HGPS cell (cell line): ENCODE data around the genes SECISBP2L and AP4E1.

DNA sequence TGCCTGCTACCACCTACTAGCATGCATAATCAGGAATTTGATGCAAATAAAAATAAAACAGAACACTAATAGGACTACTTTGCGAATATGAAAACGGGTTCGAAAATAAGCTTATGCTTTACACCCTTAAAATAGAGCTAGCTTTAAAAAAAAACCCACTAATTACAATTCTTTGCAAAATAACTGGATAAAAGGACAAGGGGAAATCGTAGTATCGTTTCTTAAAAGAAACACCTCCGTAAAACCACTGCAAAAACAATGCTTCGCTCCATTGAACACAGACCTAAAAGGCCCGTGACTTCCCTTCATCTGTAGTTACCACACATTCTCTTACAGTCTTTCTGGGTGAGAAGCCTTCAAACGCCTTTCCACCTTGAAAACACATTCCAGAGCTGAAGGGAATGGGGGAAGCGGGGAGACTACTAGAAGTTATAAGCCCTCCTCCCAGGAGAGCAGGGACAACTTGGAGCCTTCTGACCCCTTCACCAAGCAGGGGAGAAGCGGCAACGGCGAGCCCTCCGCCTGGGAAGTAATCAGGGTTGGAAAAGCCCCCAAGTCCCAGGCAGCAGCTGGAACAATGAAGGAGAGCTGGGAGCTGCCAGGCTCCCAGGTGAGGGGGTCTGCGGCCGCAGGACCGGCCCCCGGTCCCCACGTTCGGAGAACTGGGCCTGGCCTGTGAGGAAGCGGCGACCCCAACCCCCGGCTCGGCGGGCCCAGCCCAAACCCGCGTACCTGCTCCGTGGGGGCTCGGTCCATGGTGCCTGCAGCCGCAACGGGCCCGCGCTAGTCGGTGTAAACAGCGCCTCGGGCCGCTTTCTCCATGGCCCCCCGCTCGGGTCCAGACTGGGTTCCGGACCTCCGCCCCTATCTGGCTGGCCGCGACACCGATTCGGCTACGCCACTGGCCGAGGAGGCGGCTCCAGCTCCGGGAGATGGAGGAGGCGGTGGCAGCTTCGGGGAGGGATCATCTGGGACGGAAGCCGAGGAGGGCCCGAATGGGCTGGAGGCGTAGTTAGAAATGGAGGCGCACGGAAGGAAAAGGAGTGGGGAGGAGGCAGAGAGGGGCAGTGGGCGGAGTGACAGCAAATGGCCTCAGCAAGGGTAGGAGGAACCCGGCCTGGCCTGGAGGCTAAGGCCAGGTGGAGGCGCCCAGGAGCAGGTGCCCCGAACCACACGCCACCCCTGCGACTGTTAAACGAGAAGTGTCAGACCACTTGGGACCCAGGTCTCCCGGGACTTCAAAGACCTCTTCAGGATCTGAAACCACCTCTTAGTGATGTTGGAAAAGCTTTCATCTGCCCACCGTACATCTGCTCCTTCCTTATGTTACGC, at the start of gene SECISBP2L:
SECISBP2L (minus strand) TSS at position 903 of the 1,332 bp plus-strand sequence.
- RRBS, result 2% methylated on average over 15 of the region's 67 CpGs

DNA sequence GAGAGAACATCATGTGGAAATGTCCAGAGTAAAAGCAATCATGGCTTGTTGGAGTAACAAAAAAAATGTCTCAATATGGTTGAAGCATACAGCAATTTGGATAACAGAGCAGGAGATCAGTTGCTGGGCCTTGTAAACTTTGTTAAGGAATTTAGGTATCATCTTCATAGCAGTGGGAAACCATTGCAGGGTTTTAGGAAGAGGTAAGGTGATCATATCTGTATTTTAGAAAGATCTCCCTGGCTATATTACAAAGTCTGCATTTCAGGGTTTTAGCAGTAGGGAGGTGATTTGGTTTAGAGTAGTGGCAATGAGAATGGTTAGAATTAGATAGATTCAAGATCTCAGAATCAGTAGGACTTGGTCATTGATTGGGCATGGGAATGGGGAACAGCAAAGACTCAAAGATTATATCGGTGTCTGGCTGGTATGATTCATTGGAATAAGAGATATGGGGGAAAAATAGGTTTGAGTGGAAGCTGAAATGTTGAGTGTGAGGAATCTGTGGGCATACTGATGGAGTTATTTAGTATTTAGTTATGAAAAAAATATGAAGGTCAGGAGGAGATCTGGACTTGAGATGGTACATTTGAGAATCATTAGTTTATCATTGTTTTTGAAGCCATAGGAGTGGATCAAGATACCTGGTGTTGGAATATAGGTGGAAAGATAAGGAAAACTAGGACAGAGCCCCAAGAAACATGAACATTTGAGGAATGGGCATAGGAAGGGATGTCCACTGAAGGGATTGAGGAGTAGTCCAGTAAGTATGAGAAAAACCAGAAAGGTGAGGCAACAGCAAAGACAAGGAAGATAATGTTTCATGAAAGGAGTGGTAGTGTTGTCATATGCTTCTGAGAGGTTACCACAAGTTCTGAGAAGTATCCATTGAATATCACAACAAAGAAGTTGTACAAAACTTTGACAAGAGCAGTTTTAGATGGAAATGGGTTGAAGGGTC, 70.9 kb downstream of the GALK2 start:
- RRBS, result no CpG with 5 or more reads among the region's 1 CpG

DNA sequence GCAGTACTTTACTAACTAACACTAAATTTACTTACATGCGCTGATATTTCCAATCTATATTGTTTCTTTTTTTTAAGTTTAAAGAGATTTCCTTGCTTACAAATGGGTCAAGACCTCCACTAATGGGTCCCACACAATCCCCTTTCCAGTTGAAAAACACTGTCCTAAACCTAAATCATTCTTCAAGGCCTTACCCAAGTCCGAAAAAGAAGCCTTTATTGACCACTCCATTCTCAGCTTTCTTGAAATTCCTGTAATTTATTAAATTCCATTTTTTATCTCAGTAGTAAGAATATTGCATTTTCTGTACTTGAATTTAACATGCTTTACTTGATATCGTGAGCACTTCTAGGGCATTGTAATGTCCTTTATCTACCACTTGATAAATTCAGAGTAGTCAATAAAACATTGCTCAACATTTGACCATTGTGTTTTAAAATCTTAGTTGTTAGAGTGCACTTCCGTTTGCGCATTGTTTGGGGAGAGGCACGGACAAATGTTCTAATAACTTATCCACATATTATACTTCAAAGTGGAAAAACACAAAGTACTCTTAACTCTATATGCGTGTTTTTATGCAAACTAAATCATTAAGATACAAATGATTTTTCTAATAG, 570 bp downstream of the FAM227B start:
- RRBS, result no CpG with 5 or more reads among the region's 7 CpGs

DNA sequence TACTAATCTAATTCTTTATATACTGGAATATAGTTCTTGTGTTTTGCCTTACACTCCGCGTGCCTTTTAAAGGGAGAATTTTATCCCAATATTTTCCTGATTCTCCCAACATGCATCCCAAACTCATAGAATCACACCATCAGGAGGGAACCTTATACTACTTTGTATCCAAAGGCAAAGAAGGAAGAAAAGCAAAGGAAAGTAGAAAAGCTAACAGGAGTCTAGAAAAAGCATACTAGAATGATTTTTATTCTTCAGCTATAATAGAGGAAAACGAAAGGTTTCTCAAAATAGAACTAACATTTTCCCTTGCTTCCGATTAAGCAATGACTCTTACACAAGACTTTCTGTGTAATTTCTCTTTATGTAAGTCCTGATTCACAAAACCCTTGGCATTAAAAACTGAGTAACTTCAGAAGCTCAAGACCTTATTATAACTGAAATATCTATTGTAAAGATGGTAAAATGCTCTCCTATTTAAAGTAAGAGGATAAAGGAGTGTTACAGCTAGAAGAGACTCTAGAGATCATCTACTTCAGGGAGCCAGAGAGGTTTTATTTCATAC, 97.3 kb downstream of the DTWD1 start:
- RRBS, result no CpG with 5 or more reads among the region's 4 CpGs

DNA sequence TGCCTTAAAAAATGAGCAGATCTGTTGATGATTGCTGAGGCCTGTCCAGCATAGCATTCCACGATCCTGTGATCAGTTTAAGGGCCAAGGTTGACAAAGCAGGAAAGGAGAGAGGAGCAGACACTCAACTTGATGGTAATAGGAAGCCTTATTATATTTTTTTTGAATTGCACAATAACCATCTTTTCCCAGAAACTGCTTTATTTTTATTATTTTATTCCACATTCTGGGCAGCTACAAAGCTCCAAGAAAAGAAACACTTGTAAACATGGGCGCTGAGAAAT, 241.1 kb downstream of the ATP8B4 start:
- RRBS, result no CpG with 5 or more reads among the region's 2 CpGs

DNA sequence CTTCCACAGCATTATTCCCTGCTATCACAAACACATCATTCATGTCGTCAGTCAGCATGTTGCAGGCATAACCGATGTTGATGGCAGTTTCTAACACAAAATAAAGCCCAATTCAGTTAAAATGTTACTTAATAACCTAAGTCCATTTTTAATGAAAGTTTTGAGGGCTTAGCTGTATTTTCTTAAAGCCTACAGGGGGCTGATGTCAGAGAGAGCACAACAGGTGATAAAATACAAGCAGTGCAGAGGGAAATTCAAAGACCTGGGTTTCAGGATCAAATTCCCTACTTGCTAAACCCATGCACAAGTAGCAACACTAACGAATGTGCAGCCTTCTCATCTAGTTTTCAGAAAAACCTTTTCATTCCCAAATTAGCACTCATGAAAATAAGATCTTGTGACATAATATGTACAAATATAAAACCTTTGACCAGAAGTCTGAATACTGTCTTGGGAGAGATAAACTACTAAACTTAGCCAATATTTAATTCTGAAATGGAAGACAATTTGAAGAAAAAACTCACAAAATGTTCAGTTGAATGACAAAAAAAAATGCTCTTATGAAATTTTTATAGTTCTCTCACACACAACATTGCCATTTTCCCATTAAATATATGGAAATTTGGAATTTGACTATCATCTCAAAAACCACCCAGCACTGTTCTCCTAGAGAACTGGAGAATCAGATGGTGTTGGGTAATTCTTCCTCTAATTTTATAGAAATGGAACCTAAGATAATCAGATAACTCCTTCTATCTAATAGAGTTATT, 201.9 kb downstream of the ATP8B4 start:
- RRBS, result no CpG with 5 or more reads among the region's 3 CpGs

DNA sequence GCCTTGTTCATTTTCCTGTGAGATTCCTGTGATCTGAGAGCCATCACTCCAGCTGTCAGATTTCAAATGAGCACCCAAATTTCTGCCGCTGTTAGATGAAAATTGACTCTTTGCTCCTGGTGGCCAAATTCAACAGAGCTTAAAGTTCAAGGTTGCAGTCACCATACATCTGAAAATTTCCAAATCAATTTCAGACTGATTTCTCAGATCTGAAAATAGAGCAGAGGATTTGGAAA, 16.6 kb downstream of the HDC start:
- RRBS, result no CpG with 5 or more reads among the region's 1 CpG

GRCh38 chr15:50574394-50575153, 28.1 kb upstream of the USP50 start:
- RRBS, result no CpG with 5 or more reads among the region's 3 CpGs

DNA sequence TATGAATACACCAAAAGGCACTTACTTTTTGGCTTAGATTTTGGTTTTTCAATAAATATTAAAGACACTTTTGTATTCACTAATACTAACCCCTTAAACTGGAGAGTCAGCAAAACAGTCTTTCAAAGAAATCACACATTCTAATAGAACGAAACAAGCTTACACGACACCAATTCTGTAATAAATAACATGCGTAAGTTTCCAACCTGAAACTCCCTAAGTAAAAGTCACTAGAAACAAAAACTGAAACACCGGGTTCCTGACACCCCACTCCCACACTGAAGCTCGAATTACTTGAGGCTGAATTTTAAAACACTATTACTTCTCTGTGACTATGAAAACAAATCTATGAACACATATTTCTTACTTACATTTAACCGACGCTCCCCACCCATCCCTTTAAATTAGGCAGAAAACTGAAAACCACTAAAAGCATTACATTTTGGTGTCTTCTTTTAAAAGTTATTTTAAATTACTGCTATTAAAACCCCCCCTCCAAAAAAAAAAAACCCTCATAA, 1.0 kb downstream of the SPPL2A start:
- RRBS, result no CpG with 5 or more reads among the region's 7 CpGs

DNA sequence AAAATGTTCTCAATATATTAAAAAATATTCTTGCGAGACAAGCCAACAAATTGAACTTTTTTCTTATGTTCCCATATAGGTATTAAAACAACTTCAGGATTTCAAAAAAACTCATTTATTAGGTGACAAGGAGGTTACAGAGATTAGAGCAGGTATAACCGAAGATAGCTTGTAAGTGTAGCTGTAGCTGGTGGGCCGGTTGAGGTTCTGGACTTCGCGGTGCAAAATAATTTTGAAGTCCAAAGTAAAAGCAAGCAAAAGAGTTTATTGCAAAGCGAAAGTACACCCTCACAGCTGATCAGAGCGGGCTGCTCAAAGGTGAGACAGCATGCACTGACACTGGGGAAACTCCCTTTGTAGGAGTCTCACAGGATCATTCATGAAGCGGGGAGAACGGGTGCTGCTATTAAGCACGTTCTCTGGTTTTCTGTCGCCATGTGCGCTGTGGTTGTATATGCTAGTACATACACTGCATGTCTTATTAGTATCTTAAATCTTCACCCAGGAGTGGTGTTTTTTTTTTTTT, 1.6 kb upstream of the AP4E1 start:
- RRBS, result no CpG with 5 or more reads among the region's 12 CpGs

DNA sequence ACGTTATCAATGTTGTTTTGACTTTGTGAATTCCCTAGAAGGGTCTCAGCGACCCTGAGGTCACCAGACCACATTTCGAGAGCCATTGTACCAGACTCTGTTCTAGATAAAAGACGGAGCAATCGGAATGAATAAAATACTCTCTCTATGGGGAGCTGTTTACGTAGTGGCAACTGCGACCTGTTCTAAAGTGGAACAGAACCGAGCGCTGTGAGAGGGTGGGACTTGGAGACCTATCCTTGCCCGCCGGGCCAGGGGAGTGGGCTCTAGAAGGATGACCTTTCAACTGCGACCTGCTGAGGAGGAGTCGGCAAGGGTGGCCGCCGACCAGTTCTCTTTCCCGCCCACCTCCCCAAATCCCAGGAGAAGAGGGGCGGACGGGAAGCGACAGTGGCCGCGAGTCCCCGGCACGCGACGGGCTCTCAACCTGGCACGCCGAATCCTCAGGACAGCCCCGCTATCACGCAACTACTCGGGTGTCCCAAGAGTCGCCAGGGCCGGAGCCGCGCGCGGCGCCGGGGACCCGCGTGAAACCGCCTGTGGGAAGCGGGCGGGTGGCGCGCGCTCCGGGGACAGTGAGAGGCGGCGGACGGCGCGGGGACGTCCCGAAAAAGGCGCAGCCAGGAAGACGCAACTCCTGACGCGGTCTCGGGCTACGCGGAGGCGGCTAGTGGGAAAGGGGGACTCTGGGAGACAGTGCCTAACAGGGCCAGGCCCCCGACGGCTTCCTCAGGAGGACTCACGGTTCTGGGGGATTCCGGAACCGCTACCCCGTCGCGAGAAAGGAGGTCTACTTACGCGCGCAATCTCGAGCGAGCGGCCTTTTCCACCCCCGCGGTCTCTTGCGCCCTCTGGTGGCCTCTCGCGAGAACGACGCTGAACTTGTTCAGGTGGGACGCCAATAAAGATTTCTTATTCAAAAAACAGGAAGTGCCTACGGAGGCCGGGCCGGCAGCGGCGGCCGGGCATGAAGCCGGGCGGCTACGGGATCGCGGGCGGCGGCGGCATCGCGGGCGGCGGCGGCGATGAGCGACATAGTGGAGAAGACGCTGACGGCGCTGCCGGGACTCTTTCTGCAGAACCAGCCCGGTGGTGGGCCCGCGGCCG, at the start of gene AP4E1:
AP4E1 (plus strand) TSS at position 930 of the 1,107 bp plus-strand sequence.
- RRBS, result 1% methylated on average over 33 of the region's 113 CpGs

DNA sequence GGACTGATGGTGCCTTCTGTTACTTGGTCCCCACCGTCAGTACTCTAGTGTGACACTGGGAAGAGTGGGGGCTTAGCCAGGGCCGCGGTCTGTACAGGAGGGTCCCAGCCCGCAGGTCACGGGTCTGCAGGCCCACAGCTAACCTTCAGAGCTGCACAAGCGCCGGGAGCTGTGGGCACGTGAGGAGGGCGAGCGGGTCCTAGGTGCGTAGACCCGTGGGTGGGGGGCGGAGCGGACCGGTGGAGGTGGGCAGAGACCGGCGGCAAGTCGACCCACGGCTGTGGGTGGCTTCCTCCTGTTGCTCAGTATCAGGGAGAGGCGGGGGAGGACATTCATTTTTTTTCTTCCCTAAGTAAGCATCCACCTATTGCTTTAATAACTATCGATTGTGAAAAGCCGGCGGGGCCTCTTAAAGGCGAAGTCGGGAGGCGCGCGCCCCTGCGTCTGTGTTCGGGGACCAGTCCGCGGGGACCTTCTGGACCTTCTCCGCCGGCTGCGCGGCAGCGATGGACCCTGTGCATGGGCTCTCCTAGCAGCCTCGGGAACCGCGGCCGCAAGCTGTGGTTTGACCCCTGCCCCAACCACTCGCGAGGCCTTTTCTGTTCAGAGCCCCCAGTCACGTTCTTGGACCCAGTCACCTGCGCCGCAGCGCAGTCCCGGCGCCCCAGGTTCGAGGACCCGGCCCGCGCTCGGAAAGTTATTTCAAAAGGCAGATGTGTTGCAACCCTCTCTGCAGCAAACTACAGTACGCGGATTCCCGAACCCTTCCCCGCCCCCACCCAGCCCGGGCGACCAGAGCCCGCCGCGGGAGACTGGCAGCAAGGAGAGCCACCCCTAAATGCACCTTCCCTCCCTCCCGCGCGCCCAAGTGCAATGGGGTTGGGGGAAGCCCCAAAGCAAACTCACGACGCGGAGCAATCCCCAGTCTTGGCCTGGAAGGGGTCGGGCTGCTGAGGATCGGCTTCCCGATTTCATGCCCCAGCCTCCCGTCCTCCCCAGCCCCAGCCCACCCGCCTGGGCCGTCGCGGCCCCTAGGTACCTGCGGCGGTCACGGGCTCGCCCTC, 869 bp downstream of the TNFAIP8L3 start:
- RRBS, result 12% methylated on average over 26 of the region's 81 CpGs

- RRBS, result no CpG with 5 or more reads among the region's 3 CpGs
These were observed 84.3 kb downstream of the DMXL2 start for GRCh38 chr15:51538201-51538675.

- RRBS, result no CpG with 5 or more reads among the region's 15 CpGs
These were observed 19.1 kb downstream of the DMXL2 start for GRCh38 chr15:51603475-51603929.

DNA sequence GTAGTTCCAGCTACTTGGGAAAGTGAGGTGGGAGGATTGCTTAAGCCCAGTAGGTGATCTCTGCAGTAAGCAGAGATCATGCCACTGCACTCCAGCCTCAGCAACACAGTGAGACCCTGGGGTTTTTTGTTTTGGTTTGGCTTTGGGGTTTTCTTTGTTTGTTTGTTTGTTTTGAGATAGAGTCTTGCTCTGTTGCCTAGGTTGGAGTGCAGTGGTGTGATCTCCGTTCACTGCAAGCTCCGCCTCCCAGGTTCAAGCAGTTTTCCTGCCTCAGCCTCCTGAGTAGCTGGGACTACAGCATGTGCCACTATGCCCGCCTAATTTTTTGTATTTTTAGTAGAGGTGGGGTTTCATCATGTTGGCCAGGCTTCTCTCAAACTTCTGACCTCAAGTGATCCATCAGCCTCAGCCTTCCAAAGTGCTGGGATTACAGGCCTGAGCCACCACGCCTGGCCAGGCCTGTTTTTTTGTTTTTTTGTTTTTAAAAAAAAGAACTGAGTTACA, 2.4 kb upstream of the LYSMD2 start:
- RRBS, result no CpG with 5 or more reads among the region's 4 CpGs

GRCh38 chr15:52039982-52041450, 21.5 kb downstream of the MAPK6 start:
- RRBS, result no CpG with 5 or more reads among the region's 14 CpGs

DNA sequence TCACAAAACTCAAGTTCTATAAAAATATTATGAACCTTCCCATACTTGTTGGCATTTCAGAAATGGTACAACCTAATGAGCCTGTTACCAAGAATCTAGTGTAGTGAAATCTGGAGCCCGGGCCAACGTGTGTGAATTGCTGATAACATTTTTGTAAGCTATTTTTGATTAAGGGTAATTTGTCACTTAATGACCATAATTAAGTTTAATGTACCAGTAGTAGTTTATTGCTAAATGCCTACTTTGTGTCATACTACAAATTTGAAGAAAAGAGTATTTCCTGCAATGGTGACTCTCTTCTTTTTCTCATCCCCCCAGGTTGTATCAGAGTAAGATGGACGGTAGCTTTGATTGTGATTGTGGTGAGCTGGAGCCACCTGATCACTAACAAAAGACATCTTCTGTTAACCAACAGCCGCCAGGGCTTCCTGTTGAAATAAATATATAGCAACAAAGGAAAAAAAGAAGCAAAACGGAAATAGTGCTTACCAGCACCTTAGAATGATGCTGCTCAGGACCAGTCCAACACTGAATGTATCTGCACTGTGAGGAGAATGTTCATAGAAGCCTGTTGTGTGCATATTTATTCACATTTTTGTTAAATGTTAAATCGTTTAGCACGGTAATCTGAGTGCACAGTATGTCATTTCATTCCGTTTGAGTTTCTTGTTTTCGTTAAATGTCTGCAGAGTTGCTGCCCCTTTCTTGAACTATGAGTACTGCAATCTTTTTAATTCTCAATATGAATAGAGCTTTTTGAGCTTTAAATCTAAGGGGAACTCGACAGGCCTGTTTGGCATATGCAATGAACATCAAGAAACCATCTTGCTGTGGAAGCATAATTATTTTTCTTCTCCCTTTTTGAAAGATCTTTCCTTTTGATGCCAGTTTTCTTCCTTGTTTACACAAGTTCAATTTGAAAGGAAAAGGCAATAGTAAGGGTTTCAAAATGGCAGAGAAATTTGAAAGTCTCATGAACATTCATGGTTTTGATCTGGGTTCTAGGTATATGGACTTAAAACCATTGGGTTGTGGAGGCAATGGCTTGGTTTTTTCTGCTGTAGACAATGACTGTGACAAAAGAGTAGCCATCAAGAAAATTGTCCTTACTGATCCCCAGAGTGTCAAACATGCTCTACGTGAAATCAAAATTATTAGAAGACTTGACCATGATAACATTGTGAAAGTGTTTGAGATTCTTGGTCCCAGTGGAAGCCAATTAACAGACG, 26.9 kb downstream of the MAPK6 start:
- RRBS, result no CpG with 5 or more reads among the region's 12 CpGs

DNA sequence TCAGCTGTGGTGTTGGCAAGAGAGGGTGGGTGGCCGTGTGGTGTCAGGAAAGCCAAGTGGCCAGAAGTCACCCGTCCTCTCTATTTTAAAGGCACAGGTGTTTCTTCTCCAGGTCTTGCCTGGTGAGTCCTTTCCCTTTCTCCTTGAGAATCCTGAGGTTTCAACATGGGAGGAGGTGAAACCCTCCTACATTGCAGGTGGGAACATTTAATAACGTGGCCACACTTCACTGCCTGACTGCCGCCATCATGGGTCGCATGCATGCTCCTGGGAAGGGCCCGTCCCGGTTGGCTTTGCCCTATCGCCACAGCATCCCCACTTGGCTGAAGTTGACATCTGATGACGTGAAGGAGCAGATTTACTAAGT, 17.5 kb downstream of the BCL2L10 start:
- RRBS, result no CpG with 5 or more reads among the region's 9 CpGs

- RRBS, result no CpG with 5 or more reads among the region's 5 CpGs
These were observed 12.3 kb downstream of the GNB5 start for GRCh38 chr15:52178946-52179149.

DNA sequence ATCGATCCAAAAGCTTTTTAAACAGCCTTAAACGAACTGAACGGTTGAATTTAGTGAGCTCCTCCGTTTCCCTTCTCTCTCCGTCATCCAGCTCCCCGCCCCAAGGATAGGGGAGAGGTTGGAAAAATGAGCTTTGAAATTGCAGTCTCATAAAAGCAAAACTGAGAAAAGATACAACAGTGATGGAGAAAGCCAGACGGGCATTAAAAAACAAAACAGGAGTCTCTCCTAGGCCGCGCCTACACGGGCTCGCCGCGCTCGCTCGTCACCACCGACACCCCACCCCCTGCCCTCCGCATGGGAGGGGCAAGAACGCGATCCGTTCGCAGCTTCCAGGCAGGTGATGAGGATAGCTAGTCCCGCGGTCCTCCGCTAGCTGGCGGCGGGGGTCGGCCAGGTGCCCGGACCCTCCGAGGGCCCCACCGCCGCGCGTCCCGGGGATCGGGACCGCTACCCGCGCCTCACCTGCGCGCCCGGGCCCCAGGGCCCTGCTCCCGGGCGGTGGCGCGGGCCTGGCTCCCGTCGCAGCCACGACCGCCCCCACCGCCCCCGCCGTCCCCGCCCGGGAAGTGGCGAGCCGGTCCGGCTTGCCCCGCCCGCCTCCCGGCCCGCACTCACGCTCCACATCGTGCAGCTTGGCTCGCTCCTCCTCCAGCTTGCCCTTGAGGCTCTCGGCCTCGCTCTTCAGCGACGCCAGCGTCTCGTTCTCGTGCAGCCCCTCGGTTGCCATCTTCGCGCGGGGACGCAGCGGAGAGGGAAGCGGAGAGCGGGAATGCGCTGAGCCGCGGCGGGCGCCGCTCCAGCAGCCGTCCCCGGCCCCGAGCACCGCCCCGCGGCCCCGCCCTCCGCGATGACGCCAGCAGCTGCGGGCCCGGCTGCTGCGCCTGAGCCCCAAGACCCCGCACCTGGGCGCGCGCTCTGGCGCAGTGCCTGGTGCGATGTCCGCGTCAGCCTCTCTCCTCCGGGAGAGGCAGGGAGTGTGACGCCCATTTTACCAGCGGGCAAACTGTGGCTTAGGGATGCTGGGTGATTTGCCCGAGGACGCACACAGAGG, 11.7 kb downstream of the GNB5 start:
- RRBS, result 2% methylated on average over 41 of the region's 111 CpGs